Endometrial microvascular endothelial cells (primary cell): ENCODE measurements around the genes DCN and PLEKHG7.

DNA sequence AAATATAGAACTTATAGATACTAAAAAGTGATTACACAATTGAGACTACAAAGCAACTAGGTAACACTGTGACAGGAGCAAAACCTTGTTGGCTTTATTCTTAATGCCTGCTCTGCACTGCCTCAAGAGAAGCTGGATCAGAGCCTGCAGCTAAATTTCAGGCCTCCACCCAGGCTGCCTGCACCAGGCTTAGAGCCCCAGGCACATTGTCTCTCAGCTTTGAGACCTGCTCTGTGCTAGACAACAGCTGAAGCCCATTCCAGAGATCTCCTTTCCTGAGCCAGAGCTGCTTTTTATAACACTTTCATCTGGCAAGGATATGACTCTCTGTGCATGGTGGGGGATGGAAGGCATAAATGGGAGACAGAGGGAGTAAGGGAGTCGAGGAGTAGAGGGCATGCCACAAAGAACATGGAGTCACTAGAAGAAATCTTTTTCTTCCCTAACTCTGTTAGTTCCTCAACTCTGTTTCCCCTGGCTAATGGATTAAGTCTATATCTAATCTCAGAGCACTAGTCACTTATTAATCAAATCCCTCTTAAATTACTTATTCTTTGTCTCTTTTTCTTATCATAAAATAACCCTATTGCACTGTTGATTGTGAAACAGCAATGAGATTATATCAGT lies 27.1 kb upstream of the LUM start:
- RAMPAGE, long total RNA: no peak

DNA sequence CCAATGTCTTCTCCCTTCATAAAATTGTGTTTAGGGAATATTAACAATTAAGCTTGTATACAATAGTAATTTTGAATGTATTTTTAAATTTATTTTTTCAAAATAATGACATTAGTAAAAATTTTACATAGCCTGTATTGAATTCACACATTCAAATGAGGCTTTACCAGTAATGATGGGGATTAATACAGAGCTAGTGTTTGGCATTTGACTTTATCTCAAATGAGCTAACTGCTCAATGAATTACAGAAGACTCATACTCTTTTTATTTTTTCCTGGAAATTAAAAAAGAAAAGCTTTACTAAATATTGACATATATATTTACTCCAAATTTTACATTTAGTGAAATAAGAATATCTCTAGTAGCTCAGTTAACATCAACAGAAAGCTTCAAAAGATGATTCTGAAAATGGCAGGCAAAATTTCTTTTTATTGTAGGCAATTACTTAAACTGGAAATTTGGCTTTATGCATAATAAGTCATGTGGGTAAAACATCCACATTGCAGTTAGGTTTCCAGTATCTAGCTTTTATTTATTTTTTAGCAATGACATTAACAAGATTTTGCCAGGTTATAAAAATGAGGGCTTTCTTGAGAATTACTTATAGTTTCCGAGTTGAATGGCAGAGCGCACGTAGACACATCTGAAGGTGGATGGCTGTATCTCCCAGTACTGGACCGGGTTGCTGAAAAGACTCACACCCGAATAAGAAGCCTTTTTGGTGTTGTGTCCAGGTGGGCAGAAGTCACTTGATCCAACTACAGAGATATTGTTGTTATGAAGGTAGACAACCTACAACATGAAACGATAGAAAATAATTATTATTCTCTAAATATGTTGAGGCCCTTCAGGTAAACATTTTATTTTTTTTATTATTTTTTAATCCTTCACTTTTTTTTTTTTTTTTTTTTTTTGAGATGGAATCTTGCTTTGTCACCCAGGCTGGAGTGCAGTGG lies 34.4 kb upstream of the LUM start:
- RAMPAGE, long total RNA: no peak

DNA sequence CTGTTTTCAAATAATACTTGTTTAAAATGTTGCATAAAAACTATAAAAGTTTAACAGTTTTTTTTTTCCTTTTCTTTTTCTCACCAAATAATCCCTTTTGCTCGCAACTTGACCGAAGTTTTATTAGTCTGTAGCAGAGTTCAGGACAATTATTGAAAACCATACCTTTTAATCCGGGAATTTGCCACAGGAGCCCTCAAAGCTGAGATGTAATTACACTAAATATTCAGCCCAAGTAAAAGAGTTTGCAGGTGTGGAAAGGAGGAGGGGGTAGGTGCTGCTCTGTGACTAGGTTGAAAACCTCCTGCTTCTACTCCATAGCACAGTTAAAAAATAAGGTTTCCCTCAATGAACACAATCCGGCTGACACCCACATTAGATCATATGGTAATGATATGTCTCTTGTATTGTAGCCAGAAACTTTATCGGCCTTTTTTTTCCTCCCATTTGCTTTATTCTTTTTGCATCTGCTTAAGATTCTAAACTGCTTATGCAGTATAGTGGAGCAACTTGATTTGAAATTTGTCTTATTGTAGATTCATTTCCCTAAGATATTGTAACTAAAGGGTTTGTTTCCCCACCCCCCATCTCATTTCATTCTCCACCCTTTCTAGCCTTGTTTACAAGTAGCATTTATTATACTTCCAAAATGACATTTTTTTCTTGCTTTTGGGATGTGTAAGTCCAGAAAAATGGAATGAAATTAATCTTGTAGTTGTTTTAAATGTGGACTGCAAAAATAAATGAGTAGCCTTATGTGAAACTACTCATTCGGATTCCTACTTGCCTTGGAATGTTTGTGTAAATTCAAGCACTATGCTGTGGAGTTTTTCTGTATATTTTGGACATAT lies at the start of gene DCN:
TSS of gene DCN (minus strand) at position 328 of the 851 bp plus-strand sequence.
- RAMPAGE, long total RNA: no peak

GRCh38 chr12:91224290-91224880 lies 41.8 kb upstream of the DCN start:
- RAMPAGE, long total RNA: no peak

- RAMPAGE, long total RNA: no peak
Measured at GRCh38 chr12:91381238-91381917, 198.8 kb upstream of the DCN start.

- RAMPAGE, long total RNA: no peak
Measured at GRCh38 chr12:92123454-92124132, 22.1 kb downstream of the BTG1 start.

- RAMPAGE, long total RNA: no peak
Measured at GRCh38 chr12:92136358-92137246, 9.0 kb downstream of the BTG1 start.

- RAMPAGE, long total RNA: no peak
Measured at GRCh38 chr12:92146928-92147476, 1.4 kb upstream of the BTG1 start.

GRCh38 chr12:92156894-92157450 lies 11.3 kb upstream of the BTG1 start:
- RAMPAGE, long total RNA: no peak

DNA sequence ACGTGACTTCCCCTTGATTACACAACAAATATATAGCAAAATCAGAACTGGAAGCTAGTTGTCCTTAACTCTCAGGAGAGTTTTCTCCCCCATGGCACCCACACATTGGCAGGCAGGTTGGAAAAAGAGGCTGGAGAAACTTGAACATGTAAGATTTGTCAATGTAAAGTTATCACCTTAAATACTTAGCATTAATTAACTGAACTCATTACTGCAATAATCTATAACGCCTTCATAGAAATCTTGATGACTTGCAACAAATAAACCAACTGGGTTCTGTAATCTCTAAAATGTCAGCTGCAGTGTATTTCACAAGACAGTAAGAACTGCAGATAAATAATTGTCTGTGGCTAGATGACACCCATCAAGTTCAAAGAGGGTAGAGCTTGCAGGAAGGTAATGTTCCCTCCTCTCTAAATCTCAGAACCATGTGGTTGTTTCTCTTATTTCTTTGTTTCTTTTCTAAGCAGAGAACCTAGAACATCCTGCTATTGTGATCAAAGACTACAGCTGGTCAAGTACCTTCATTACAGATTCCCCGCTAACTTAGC lies 252.8 kb upstream of the BTG1 start:
- RAMPAGE, long total RNA: no peak

DNA sequence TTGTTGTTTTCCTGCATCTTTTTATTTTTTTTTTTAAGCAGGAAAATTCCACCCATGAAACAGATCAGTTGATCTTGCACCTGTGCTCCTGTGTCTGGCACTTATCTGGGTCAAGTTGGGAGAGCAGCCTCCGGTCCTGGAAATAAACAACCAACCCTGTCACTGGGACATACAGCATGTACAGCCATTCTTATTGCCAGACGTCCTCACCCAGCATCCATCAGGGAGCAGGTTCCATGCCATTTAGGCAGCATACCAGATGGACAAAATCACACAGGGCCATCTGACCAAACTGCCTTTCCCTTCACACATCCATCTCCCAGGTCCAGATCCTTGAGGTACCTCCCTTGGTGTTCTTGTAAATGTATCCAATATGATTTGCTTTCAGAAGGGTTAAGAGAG lies 266.1 kb upstream of the BTG1 start:
- RAMPAGE, long total RNA: no peak

DNA sequence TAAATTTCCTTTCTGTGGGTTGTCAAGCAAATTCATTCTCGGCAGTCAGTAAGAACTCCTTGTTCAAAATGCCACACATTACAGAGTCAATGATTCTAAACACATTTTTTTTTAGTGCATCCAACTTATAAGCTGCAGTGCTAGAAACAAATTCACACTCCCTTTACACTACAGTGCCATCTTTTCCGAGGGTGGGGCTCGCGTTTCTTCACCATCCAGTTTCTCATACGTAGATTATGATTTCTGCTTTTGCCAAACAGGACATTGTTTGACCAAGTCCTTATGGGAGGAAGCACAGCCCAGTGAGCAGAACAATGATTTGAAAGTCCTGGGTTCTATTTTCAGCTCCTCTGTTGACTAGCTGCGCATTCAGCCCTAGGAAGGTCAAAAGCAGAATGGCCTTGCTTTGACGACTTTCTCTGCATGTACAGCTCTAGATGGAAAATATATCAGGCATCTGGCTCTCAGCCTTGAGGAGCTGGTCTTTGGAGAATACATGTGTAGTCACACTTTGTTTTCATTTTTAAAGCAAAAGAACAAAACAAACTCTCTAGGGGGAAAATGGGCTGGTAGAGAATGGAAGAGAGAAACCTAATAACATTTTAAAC lies 257.5 kb upstream of the PLEKHG7 start:
- RAMPAGE, long total RNA: no peak

DNA sequence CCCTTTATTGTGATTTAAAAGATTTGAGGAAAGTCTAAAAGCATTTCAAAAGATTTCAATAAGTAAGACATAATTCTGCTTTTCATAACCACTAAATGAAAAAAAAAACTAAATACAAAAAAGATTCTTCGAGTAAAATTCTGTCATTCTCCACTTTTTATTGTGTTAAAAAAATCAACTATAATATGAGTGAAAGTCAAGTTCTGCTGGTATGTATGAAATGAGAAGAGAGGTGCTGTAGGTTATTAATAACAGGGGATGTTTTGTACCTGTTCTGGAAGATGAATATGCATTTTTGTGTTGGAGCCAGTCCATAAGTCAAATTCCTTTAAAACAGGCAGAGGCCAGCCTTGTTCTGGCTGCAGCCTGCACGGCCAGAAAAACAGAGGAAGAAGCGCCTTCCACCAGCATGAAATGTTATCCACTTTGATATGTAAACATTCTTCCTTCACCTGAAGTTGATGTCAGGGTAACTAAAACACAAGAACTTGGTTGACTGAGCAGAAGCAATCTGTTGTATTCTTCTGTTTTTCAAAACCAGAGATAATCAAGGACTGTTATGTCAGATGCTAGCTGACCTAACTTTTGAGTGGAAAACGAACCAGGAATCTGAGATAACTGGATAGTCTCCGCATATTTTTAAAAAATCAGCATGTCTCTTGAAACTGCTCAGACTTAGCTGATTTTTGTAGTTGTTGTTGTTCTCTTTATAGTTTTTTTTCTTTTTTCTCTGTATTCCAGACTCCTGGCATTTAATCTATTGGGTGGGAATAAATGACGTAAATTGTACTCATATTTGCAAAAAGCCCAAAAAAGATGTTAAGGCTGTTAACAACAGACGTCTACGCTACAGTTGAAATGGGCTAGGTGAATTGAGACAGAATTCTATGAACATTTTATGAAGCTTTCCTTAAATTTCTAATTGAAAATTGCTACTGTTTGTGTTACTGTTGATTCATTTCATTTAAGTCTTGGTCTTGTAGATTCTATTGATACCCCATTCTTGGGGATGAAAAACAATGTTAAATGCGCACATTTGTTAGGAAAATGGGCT lies 237.8 kb upstream of the PLEKHG7 start:
- RAMPAGE, long total RNA: no peak

DNA sequence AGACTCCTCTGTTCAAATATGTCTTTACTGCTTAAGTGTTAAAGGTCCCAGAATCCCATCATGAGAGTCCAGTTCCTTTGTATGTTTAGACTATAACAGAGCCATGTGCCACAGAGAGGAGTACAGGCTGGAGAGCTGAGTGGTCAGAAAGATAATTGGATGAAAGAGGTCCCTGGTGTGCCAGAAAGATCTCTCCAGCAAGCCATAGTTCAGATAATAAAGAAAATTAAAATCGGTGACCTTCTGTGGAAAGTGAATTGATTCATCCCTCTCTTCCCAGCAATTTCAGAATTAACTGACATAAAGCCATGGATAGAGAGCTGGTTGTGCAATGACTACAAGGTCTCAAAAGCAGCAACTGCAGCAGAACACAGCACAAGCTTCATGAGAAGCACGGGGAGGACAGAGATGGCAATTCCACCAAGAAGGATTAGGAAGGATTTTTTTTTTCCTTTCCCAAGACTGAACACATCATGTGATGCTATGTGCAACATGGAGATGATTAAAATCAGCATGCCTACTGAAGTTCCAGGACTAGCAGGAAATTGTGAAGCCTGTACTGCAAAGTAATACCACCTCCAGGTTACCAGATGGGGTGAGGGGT lies 154.9 kb upstream of the PLEKHG7 start:
- RAMPAGE, long total RNA: no peak

DNA sequence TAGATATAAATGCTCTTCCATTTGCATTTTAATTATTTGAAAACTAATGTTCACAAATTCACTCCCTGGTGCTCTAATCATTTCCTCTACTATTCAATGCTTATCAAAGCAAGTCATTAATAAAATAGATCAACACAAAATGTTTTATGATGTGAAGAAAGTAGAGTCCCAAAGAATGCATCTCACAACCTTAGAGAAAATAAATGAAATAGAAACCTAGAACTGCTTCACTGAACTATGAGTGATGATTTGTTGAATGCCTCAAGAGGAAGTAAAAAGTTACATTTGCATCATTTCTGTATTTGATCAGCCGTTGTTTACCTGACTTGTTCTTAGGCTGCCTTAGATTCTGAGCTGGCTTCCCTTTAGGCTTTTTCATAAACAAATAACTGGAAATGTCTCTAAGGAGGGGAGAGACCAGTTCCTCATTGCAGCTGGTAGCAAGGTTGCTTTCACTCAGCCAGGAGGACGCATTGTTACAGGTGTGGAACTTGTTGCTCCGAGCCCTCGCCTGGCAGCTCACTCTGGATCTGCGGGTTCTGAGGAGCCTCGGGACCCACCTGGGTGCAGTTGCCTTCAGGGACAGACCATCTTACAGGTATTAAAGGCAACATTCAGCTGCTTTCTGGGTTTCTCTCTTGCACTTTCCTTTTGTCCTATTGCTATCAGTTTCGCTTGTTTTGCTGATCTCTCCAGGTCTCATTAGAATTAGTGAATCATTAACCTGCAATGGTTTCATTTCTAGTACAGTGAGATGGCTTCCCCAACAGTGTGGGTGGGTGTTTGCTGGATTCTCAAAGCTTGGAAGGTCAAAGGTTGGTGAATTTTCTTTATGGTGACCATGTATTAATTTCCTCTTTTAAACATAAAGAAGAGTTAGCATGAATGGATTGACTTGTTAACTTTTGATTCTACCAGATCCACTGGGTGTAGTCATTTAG lies at the start of gene PLEKHG7:
TSS of gene PLEKHG7 (plus strand) at position 455 of the 941 bp plus-strand sequence.
- RAMPAGE, long total RNA: no peak

GRCh38 chr12:92926964-92927651 lies 2.0 kb downstream of the EEA1 start:
- RAMPAGE, long total RNA: no peak

GRCh38 chr12:92927831-92928399 lies 1.2 kb downstream of the EEA1 start:
- RAMPAGE, long total RNA: no peak

DNA sequence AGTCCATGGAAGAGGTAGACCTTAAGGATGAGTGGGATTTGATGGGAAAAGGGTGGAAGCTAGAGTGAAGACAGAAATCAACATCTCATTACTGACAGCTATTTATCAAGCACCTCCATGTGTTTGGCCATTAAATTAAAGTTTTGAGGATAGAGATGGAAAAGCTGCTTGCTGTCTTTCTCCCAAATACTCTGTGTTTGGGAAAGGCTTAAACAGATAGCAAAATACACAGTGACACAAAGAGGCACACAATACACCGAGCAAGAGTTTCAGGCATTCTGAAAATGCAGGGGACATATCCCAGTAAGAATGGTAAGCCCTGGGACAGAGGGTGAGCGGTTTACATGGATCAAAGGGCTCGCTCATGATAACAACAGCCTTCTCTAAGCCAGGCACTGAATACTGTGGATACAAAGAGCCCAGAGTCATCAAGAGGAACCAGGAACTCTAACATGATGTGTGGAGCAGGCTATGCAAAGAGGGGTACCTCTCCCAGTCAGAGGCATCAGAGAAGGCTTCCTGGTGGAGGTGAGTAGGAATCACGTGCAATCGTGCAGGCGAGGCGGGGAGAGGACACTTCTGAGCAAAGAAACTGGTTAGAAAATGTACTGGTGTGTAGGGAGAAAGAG lies 76.7 kb upstream of the EEA1 start:
- RAMPAGE, long total RNA: no peak

GRCh38 chr12:93381421-93382077 lies 3.8 kb downstream of the NUDT4 start:
- RAMPAGE, long total RNA: no peak

DNA sequence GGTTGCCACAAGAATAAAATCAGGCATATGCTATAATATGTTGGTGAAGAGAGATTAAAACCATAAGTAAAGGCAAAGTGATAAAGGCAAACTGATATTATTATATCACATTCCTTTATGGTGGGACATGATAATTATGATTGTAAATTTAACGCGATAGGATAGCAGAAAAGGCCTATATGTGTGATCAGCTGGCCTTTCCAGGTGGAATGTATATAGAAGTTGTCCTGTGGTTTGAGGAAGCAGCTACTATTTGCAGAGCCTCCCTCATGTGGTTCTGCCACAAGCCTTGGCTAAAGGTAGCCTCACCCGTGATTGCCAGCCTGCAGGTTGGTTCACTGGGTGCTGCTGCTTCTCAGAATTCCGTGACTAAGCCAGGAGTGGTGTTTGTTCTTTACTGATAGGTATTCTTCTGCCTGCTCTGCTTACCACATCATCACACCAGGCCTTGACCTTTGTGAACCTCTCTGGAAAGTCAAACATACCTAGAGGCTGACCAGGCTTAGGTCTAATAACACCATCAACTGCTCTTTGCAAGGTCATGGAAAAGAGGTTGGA lies 8.8 kb upstream of the SOCS2 start:
- RAMPAGE, long total RNA: no peak